SK-N-DZ (cell line): ENCODE measurements around the gene CCDC96.

DNA sequence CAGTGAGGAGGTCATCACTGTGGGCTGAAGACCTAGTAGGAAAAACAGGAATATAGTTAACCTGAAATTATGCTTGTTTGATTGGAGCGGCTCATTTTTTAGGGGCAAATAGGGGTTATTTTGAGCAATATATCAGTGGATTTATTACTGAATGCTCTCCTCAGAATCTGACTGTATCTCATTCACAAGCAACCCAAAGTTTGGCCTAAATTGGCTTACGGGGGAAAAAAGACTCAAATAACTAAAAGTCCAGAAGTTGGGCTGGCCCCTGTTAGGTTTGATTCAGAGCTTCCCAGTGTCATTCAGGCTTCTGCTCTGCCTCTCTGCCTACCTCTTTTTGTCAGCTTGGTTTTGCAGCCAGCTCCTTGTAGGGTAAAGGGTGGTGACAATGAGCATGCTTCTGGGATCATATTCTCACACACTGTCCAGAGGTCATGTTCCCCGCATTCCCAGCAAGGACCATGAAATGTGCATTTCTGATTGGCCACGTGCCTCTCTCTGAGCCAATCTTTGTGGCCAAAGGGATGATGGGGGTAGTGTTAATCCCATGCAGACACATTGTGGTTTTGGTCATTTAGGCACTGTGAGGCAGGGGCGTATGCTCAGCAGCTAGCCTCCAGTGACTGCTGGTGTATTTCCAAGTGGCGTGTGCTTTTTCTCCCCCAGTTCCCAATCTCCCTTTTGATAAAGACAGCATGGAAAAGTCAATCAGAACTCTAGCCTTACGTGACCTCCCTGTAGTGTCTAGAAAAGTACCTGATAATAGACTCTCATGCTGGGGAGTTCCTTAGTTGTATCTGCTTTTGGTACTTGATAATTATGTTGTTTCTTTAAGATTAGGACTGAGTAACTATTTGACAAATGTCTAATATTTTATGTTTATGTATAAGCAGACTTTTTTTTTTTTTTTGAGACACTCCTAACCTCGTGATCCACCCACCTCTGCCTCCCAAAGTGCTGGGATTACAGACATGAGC, 57.6 kb downstream of the KIAA0232 start:
RAMPAGE:
- cytosol, long total RNA, result no peak
- nucleus, long total RNA, result no peak

RAMPAGE:
- cytosol, long total RNA, result no peak
- nucleus, long total RNA, result no peak
Observed at GRCh38 chr4:6845043-6845592, 62.6 kb downstream of the KIAA0232 start.

DNA sequence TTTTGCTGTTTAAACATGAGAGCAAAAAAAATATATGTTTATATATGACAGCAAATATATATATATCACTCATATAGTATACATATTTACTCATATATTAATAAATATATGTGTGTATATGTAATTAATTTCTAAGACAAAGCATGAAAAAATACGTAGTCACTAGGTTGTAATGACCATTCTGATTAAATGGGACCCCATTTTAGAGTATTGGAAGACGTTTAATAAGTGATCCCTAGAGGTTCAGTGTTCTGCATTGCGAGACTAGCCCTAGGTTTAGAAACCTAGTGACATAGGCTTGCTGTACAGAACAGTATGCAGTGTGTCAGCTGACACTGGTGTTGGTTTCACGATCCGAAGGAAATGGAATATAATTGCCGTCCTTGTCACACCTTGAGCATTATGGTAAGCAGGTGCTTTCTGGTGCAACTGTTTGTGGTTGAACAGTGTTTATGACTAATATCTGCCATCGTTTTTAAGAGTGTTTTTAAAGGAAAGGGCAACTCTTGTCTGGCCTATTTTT, 54.1 kb upstream of the TBC1D14 start:
RAMPAGE:
- cytosol, long total RNA, result no peak
- nucleus, long total RNA, result no peak

RAMPAGE:
- cytosol, long total RNA, result no peak
- nucleus, long total RNA, result no peak
Observed at GRCh38 chr4:6863382-6864388, 45.9 kb upstream of the TBC1D14 start.

DNA sequence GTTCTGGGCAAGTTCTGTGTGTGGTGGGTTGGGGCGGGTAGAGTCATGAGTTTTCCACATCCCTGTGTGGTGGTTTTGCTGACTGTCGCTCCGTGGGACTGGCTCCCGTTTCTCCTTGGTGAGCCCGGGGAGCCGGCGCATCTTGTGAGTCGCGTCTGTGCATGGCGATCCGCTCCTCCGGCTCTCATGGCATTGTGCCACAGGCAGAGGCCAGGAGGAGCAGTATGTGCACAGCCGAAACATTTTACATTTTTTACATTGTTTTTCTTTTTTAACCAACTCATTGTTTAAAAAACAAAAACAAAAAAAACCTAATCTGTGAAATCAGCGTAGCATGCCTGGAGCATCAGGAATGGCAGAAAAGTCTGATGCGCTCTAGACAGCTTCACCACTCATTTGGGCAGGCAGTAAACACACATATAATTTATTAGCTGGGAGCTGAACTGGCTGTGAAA, 27.6 kb upstream of the TBC1D14 start:
RAMPAGE:
- cytosol, long total RNA, result no peak
- nucleus, long total RNA, result no peak

DNA sequence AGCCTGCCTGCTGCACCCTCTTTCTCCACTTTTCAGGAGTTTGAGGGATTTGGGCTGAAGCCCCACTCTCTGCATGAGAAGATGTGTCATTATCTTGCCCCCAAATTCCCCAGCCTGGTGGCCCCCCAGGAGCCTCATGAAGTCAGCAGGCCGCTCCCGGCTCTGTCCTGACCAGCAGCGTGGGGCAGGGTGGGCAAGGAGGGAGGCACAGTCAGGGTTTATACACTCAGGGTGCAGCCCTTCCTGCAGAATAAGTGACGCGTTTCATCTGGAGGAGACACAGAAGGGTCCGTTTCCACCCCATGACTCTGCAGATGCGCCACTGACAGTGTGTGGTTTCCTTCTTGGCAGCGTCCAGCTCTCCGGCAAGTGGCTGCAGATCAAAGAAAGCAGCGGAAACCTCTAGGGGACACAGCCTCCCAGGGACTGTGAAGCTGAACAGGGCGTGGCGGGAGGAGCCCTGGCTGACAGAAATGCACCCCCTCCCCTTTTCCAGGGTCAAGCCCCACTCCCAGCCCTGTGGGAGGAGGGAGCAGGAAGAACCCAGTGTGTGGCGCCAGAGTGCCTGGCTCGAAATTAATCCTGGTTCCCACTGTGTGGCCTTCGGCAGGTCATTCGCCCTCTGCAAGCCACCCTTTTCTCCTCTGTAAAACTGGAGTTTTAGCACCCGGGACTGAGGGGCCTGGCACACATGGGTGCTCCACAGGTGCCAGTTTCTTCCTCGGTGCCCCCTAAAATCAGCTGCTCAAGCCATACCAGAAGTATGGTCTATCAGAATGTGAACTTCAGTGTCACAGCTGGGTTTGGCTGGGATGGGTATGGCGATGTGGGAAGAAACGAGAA, 17.3 kb upstream of the TBC1D14 start:
RAMPAGE:
- cytosol, long total RNA, result no peak
- nucleus, long total RNA, result no peak

GRCh38 chr4:6916294-6917122, 6.9 kb downstream of the TBC1D14 start:
RAMPAGE:
- cytosol, long total RNA, result no peak
- nucleus, long total RNA, result no peak

RAMPAGE:
- cytosol, long total RNA, result no peak
- nucleus, long total RNA, result no peak
Observed at GRCh38 chr4:6939825-6940808, 30.5 kb downstream of the TBC1D14 start.

RAMPAGE:
- cytosol, long total RNA, result no peak
- nucleus, long total RNA, result no peak
Observed at GRCh38 chr4:7042208-7043148, at the start of gene CCDC96. Gene CCDC96, minus strand, starts transcription at chr4:7043001.

DNA sequence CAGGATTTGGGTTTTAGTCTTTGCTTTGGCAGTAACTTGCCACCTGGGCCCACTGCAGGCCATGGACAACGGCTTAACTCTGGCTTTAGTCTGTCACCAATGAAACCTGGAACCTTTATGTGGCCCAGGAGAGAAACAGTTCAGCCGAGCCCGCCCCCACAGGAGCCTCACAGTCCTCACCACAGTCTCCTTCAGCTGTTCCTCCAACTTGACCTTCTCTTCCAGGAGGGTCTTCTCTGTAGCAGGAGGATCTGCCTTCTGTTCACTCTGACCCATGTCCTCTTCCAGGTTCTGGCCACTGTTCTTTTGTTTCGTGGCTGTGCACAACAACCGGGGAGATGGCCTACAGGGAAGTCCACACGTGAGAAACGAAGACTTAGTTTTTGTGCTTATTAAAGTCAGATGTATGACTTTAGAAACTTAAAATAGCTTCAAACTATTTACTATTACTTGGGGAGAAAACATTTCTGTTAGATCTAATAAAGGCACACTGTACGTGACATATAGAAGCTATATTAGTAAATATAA, 3.9 kb downstream of the GRPEL1 start:
RAMPAGE:
- cytosol, long total RNA, result no peak
- nucleus, long total RNA, result no peak

GRCh38 chr4:7103646-7104166, 35.8 kb upstream of the GRPEL1 start:
RAMPAGE:
- cytosol, long total RNA, result no peak
- nucleus, long total RNA, result no peak

DNA sequence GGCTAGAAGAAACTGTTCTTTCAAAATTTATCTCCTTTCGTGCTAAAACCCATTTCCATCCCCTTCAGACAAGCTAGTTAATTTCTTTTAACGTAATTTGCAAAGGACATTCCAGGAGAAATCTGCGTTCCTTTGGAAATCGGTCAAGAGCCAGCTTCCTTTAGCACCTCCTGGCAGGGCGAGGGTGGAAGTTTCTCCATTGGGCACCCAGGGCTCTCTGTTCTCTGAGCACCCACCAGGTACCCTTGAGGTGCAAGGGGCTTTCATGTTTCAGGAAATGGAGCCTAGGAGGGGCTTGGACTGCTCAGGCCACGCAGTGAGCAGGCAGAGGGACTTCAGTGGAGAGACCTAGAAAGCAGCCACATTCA, 161.8 kb upstream of the PSAPL1 start:
RAMPAGE:
- cytosol, long total RNA, result no peak
- nucleus, long total RNA, result no peak

DNA sequence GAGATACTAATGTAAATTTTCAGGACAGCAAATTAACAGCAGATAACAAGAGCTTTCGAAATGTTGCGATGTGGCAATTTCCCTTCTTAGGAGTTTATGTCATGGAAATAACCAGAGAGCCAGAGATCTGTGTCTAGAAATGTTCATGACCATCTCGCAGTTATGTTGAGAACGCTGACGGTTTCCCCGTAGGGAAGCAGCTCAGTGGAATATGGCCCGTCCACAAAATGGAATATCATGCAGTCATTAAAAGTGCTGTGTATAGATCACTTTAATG, 238.4 kb upstream of the PSAPL1 start:
RAMPAGE:
- cytosol, long total RNA, result no peak
- nucleus, long total RNA, result no peak

DNA sequence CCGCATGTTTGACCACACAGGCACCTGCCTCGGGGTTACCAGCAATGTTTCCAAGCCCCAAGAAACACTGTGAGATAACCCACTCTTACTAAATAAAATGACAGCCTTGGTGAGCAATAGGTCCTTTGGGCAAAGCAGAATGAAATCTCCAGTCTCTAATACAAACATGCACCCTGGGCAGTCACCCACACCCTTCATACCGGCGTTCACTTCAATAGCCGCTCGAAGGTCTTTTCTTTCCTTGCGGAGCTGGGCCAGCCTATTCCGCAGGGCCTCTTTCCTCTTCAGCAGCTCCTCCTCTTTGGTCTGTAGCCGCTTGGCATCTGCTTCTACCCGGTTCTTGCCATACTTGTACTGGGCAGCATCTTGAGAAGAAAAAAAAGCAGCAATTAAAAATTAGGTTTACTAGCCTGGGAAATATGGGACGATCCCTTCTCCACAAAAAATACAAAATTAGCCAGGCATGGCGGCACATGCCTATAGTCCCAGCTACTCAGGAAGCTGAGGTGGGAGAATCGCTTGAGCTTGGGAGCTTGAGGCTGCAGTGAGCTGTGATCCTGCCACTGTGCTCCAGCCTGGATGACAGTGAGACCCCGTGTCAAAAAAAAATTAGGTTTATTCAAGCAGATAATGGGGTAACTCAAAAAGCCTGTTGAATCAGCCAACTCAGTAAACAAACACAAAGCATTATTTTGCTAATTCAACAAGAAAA, 165.0 kb downstream of the AFAP1 start:
RAMPAGE:
- cytosol, long total RNA, result no peak
- nucleus, long total RNA, result no peak

GRCh38 chr4:7811143-7811601, 128.5 kb downstream of the AFAP1 start:
RAMPAGE:
- cytosol, long total RNA, result no peak
- nucleus, long total RNA, result no peak

DNA sequence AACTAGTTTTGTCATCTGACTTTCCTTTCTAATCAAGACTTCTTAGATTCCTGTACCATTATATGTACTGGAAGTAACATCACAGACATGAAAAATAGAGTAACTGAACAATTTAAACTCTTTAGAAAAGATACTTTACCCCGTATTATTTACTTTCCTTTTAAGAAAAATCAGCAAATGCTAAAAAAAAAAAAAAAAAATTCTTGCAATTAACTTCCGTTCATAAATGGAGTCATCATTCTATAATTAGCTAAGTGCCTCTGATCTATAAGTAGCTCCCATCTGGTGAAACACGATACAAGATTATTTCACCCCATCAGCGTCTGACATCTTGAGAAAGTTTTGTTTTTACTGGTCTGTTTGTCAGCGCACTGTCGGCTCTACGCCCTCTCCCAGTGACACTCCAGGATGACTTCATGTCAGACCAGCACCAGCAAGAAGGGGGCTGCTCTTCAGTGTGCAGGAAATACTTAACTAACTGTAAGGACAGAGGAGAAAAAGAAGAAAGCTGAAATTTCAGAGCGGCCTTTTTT, 108.4 kb downstream of the AFAP1 start:
RAMPAGE:
- cytosol, long total RNA, result no peak
- nucleus, long total RNA, result no peak

RAMPAGE:
- cytosol, long total RNA, result no peak
- nucleus, long total RNA, result no peak
Observed at GRCh38 chr4:7863757-7864477, 75.7 kb downstream of the AFAP1 start.

GRCh38 chr4:7871230-7872181, 68.2 kb downstream of the AFAP1 start:
RAMPAGE:
- cytosol, long total RNA, result no peak
- nucleus, long total RNA, result no peak

DNA sequence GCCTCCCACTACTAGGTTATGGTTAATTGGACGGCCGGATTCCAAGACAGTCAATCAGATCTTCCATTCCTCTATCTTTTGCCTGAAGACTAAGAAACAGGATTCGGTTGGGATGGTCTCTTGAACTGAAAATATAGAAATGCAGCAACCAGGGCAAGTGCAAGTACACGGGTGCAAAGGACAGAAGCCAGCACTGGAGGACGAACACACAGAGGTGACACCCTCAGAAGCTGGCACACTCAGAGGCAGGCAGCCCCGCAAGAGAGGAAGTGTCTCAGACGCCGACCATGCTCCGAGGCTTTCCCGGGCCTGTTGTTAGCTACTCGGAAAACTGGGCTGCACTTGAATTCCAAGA, 63.3 kb downstream of the AFAP1 start:
RAMPAGE:
- cytosol, long total RNA, result no peak
- nucleus, long total RNA, result no peak

DNA sequence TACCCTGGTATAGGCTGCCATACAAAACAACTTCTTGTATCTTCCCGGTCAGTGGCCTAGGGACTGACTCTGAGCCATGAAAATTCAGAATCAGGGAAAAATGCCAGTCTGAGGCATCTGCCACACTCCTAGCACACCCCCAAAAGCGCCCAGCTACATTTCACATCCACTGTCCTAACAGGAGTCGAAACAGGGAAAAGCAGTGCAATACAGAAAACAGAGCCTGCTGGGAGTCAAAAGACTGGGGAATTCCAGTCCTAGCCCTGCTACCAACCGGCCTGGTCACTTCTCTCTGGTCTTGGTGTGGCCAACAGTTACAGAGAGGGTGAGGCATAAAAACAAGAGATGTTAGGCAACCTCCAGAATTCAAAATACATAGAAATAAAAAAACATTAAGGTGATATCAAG, 29.6 kb downstream of the AFAP1 start:
RAMPAGE:
- cytosol, long total RNA, result no peak
- nucleus, long total RNA, result no peak